Sciatic nerve (tissue), 1 donor: ENCODE data around the genes RGS11 and MRPL28.

DNA sequence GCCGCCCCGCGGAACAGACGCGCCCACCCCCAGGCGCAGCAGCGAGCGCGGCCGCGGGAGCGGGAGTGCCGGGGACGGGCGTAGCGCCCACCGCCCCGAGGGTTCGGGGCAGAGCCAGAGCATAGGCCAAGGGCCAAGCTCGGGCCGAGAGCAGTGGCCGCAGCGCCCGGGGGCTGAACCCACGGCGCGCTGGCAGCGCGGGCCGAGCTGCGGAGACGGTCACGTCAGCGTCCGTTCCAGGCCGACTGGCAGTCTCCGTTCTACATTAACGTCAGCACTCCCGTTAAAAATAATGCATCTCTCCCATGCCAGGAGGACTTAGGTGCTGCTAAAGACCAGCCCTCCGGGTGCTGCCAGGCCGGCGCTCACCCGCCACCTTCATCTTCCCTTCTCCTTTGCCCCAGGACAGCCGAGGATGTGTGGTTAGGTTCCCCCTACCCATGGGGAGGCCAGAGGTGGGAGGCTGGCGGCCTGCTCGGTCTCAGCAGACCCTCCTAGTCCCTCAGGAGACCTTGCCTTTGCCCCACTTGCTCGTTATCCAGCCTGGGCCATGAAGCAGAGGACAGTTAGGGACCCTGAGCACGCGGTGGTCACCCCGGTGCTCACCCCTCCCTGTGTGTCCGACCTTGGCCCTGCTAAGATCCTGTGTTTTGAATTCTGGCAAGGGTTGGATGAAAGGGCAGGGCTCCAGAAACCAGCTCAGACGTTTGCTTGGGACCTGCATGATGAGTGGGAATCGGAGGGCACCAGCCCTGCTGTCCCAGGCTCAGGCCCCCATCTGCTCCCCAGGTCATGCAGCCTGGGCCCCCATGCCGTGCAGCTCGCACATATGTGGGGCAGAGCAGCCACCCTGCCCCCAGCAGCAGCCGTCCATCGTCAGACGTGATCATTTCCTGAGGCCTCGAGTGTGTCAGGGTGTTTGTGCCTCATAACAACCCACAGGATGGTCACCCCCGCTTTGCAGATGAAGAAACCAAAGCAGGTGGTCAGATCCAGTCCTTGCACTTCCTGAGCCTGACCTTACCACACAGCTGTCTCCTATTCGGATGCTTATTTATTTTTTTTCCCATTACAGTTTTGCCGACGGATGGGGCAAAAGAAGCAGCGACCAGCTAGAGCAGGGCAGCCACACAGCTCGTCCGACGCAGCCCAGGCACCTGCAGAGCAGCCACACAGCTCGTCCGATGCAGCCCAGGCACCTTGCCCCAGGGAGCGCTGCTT lies 735 bp downstream of the MPG start:
- PRO-cap: bidirectional peak, plus-strand start at position 311 of the sequence, minus-strand start at position 262 of the sequence; unidirectional peak, minus-strand start at position 397 of the sequence

DNA sequence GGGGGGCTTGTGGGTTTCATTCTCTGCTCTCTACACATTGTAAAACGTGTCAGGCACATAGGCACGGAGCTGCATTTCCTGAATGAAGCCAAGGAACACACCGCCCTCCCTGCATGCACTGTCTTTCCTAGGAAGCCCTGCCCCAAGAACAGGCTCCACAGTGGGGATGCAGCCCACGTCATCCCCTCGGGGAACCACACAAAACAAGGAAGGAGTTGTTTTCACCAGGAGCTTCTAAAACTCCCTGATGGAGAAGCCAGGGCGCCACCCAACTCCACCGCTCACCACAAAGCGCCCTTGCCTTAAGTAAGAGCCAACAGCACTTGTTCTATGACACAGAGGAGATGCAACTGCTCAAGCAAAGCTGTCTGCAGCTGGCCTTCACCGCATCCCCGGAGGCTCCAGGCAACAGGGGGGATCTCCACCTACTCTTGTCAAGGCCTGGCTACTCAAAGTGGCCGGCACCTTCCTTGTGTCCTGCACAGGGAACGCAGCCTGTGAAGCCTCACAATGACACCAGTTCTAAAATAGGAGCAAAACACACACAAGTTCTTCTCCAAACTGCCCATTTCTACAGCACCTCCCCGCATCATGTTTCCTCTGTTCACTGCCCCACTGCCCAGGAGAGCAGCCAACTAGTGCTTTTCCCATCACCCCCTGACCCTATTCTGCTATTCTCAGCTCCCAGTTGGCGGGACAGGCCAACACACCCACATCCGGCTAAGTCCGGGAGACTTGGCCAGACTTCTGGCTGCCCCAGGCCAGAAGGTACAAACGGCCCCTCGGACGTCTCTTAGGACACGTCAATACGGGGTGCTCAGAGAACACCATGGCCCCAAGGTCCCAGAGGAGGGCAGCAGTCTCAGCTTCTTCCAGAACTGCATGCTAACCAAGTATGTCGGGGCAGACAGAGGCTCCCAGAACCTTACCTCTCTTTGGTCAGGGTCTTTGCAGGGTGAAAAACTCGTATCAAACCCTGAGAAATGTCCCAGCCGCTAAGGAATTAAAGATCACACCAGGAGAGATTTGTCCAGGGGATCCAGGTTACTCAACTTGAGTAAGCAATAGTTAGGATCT lies 24.3 kb downstream of the MPG start:
- PRO-cap: no peak

DNA sequence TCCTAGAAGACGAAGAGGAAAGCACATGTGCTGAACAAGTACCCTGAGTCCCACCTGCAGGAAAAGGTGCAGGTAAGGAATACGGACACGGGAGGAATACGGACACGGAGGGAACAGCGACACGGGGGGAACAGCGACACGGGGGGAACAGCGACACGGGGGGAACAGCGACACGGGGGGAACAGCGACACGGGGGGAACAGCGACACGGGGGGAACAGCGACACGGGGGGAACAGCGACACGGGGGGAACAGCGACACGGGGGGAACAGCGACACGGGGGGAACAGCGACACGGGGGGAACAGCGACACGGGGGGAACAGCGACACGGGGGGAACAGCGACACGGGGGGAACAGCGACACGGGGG lies 5.7 kb downstream of the HBQ1 start:
- PRO-cap: no peak

GRCh38 chr16:205787-206371 lies 23.4 kb downstream of the LUC7L start:
- PRO-cap: no peak

DNA sequence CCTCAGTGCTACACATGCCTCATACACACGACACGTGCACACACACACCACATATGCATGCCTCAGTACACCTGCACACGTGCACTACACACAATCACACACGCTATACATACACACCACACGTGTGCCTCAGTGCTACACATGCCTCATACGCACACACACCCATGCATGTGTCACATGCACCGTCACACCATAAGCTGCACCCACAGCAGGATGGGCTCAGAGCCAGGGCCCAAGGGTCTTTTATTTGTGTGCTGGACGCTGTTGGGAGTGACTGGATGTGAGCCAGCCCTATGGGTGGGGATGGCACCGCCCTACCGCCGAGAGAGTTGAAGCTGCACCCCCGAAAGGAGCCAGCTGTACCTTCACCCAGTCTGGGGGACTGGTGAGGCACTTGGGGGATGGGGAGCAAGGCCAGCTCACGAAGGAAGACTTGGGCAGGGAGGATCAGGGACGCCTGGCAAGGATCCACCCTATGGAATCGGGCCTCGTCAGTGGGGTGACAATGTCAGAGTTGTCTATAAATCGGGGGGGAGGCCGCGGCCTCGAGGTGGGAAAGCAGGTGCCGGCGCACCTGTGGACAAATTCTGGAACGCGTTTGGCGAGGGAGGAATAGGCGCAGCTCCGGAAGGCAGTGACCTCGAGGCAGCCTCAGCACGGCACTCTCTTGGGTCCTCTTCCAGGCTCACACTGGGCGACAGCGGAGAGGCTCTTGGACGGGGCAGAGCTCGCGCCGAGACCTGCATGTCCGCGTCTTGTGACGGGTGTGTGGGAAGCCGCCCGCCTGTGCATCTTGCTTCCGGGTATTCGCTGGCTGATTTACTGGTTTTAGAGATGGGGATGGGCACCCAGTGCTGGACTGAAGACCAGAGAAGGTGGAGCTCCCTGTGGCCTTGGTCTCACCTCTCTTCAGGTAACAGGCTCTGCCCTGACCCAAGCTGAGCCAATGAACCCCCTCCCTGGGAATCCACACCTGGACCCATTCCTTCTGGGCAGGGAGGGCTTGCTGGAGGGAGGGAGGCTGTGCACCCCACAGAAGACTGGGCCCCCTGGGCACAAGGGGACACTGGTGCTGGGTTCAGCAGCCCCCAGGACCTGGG lies 7.3 kb downstream of the RGS11 start:
- PRO-cap: no peak

DNA sequence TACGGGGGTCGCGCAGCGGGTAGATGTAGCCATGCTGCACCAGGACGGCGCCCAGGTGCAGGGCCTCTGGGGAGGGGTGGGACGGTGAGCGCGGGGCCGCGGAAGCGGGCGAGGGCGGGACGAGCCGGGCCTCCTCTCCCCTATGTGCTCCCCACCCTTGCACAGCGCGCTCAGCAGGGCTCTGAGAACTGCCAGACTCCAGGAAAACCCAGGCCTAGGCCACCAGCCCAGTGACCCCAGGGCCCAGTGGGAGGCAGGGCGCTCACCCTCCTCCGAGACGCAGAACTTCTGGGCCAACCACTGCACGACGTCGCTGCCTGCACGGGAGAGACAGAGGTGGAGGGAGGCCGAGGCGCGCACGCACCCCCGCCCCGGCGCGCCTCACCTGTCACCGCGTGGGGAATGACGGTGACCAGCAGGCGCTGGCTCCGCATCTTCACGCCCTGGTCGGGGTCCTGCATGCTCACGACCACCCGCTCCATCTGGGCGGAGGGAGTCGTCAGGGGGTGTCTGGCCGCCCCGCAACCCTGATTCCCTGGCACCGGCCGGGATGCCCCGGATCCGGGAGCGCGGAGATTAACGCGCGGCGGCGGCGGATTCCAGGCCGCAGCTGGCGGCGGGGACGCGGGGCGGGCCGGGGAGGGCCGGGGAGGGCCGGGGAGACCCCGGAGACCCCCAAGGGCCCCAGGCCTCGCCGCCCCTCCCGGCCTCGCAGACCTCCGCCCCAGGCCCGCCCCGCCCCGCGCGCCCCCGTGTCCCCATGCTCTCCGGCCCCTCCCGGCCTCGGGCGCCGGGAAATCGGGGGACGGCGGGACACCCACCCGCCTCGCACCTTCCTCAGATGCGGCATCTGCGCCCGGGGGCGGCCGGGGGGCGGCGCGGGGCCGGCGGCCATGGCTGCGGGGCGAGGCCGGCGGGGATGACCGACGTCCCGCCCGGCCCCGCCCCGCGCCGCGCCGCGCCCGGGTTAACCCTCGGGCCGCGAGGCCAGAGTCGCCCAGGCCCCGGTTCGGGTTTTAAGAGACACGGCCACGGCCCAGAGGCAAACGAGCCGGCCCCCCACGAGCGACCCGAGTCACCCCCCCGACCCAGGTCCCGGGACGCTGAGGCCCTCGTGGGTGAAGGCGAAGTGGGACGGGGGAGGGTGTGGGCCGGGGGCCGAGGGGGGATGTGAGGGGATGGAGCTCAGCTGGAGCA lies at the start of gene RGS11:
Gene RGS11, minus strand, starts transcription at position 928 of the 1,197 bp plus-strand sequence.
- PRO-cap: unidirectional peak, plus-strand start at position 790 of the sequence

GRCh38 chr16:276342-276969 lies 712 bp upstream of the RGS11 start:
- PRO-cap: bidirectional peak, plus-strand start at chr16:276781, minus-strand start at chr16:276490

DNA sequence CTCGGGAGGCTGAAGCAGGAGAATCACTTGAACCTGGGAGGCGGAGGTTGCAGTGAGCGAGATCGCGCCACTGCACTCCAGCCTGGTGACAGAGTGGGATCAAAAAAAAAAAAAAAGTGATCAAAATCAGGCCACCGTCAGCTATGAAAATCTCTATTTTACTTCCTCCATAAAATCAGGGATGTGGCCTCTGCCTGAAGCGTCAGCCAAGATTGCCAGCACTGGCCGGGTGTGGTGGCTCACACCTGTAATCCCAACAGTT lies 26.0 kb downstream of the AXIN1 start:
- PRO-cap: no peak

GRCh38 chr16:352766-353558 lies 439 bp upstream of the AXIN1 start:
- PRO-cap: bidirectional peak, plus-strand start at chr16:352893, minus-strand start at chr16:352723; unidirectional peak, plus-strand start at chr16:353240

DNA sequence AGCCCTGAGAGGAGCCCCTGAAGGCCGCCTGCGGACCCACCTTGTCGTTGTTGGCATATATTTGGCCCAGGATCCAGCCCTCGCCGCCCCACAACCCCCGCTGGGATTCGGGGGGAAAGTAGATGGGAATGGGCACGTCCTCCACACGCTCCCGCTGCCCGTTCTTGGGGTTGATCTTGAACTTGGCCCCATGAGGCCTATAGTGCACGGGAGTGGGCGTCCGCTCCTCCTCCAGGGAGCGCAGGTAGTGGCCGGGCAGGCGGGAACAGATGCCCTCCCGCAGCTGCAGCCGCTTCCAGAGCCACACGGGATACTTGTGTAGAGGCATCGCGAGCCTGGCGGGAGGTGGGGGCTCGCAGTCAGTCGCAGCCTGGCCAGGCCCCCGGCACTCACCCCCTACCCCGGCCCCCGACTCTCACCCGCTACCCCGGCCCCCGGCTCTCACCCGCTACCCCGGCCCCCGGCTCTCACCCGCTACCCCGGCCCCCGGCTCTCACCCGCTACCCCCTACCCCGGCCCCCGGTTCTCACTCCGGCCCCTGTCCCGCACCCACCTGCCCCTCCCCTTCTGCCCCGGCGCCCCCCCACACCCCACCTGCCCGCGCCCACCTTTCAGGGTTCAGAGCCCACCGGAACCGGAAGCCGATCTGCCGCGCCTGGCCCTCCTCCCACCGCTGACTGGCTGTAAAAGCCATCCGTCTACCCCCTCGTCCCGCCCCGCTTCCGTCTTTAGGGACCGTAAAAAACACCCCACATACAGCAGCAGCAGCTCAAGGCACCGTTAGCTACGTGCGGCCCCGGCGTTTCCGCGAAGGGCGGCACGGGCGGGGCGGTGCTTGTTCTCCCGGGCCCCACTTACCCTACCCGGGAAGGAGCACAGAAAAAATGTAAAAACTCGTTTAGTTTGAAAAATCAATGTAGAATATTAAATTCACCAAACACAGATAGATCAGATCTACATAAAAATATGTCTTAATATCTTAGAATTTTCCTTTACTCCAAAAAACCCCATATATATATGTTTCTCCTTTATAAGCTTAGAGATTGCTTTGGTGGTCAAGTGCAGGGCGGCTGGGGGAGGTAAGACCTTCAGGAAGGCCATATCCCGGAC lies at the start of gene MRPL28:
Gene MRPL28, minus strand, starts transcription at position 648 of the 1,110 bp plus-strand sequence.
- PRO-cap: unidirectional peak, minus-strand start at position 637 of the sequence

GRCh38 chr16:371001-371566 lies 746 bp upstream of the MRPL28 start:
- PRO-cap: no peak

GRCh38 chr16:380816-381590 lies 775 bp downstream of the PGAP6 start:
- PRO-cap: unidirectional peak, plus-strand start at chr16:381061

GRCh38 chr16:424312-424604 lies 1.2 kb upstream of the RAB11FIP3 start:
- PRO-cap: bidirectional peak, plus-strand start at chr16:424508, minus-strand start at chr16:424418

GRCh38 chr16:424605-424810 lies 941 bp upstream of the RAB11FIP3 start:
- PRO-cap: unidirectional peak, plus-strand start at chr16:424763

- PRO-cap: no peak
Measured at GRCh38 chr16:456893-457687, 31.6 kb downstream of the RAB11FIP3 start.

GRCh38 chr16:496431-497328 lies 30.8 kb upstream of the CAPN15 start:
- PRO-cap: no peak

GRCh38 chr16:501961-502873 lies 25.3 kb upstream of the CAPN15 start:
- PRO-cap: no peak

GRCh38 chr16:502874-503251 lies 24.6 kb upstream of the CAPN15 start:
- PRO-cap: no peak

DNA sequence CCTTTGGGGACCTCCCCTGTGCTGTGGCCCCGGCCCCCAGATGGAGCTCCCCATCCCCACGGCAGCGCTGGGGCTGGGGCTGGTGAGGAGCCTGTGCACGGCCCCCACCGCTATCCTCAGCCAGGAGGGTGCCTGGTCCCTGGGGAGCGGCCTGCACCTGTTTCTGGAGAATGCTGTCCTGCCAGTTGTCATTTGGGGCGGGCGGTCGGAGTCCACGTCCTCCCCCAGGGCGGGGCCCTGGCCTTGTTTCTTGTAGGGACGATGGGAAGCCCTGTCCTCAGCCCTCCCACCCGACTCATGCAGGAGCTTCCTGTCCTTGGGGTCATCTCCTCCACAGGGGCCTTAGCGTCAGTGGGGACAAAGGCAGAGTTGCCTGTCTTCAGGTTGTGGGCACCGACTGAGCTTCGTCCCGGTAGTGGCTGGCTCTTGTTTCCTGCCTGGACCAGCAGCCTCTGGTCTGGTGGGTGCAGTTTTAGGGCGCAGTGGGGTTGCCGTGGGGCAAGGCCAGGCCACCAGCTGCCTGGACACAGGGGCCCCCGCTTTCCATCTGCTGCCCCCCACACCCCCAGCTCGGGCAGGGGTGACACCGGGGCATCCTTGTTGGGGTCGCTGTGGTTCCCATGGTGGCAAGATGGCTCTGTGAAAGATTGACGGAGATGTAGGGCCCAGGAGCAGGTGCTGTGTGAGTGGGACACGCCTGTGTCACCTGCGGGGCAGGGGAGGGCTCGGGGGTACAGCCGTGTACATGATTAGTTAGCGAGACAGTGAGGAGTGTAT lies 6.9 kb downstream of the CAPN15 start:
- PRO-cap: no peak

DNA sequence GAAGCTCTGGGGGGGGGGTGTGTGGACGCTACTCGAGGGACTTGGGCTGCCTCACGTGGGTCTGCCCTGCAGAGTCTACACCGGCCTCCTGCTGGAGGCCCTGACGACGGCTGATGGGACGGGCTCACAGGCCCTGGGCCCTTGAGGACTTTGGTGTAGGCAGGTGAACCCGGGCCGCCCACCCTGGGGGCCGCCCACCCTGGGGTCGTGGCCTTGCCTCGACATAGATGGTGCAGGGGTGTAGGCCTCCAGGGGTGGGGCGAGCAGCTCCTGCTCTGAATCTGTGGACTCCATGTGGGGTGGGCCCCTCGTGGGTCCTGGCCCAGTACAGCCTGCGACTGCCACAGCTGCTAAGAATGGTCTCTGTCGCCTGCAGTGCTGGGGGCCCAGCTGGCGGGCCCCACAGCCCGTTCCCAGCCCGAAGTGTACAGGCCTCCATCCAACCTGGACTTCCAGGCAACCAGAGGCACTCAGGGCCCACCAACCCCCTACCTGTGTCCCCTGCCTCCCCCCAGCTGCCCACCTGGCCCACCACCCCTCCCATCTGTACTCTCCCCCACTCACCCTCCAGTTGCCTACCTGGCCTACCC lies 5.6 kb upstream of the RAB40C start:
- PRO-cap: no peak